Bronchial epithelial cell (primary cell): ENCODE results near the genes RHBDD3, THOC5 and NF2.

GRCh38 chr22:27990645-27991761 is 71.9 kb upstream of the PITPNB start:
- RRBS, 2 experiments = no CpG with 5 or more reads among the region's 27 CpGs

GRCh38 chr22:28412385-28412993 is 267.2 kb downstream of the TTC28 start:
- RRBS, 2 experiments = no CpG with 5 or more reads among the region's 2 CpGs

DNA sequence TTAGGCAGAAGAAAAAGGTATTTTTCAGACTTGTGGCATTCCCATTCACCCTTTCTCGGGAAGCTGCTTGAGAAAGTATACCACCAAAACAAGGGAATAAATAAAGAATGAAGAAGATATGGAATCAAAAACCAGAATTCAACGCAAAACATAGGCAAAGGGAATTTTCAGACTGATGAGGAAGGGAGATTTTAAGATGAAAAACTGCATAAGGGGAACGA is 112.1 kb downstream of the TTC28 start:
- RRBS, 2 experiments = no CpG with 5 or more reads among the region's 3 CpGs

- RRBS, 2 experiments = no CpG with 5 or more reads among the region's 4 CpGs
Observed at GRCh38 chr22:28821498-28822023, 49.1 kb downstream of the CCDC117 start.

- RRBS, 2 experiments = no CpG with 5 or more reads among the region's 10 CpGs
Observed at GRCh38 chr22:28894308-28894905, 11.0 kb downstream of the ZNRF3 start.

GRCh38 chr22:28911685-28912694 is 28.6 kb downstream of the ZNRF3 start:
- RRBS, 2 experiments = 10 to 23% methylated on average over 2 of the region's 12 CpGs

- RRBS, 2 experiments = no CpG with 5 or more reads among the region's 9 CpGs
Observed at GRCh38 chr22:29032198-29033150, 29.2 kb downstream of the C22orf31 start.

GRCh38 chr22:29112776-29113243 is 40.0 kb downstream of the KREMEN1 start:
- RRBS, 2 experiments = no CpG with 5 or more reads among the region's 8 CpGs

DNA sequence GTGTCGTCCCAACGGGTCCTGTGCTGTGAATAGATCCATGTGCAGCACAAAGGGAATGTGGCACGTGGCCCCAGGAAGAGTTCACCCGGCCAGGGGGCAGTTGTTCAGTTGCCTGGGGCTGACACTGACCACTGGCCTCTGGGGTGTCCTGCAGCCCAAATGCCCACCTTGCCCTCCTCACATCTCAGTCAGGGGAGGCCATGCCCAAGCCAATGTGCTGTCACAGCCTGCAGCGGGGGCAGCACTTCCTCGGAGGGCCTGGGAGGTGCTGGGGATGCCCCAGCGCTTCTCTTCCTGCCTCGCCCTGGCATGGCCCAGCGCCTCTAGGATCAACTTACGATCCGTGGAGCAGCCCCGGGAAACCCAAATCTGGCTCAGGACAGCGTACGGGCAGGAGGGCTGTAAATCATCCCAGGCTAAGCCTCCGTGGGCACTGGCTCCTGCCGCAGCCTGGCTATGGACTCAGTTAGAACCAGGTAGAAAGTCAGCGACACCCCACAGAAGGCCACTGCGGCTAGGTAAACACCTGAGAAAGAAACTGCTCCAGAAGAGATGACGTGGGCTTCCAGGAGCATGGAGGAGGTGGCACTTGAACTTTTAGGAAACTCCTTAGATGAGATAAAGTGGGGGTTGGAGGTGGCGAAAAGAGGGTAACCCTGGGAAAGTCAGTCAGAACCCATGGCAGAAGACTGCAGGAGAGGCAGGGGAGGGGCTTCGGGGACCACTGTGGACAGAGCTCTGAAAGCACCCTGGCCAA is 60.9 kb upstream of the EMID1 start:
- RRBS, 2 experiments = no CpG with 5 or more reads among the region's 21 CpGs

GRCh38 chr22:29154361-29154947 is 51.2 kb upstream of the EMID1 start:
- RRBS, 2 experiments = no CpG with 5 or more reads among the region's 21 CpGs

DNA sequence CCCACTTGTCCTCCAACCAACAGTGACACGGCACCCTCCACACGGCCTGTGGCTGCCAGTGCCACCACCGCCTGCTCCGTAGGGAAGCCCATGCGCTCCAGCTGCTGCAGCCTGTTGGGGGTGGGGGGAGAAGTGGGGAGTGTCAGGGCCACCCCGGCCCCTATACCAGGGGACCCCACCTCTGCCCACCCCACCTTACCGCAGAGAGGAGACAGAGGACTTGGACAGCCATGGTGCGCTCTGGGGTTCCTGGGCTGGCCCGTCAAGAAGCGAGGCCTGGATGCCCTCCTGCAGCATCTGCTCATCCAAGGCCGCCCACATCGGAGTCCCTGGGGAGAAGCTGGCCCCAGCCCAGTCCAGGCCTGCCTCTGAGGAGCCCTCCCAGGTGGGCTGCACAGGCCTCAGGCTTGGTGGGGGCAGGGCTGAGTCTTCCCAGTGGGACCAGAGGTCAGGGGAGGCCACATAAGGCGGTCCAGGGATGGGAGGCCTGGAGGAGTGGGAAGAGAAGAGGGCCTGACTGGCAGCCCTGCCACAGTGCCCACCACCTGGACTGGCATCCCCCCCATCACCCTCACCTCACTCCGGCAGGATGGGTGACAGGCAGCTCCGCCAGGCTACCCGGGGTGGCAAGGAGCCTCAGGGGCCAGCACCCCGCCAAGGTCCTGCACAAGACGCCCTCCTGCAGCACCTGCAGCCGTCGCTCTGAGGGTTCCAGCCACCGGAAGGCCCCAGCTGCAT is 7.5 kb downstream of the RHBDD3 start:
- RRBS, 2 experiments = 78 to 83% methylated on average over 5 of the region's 21 CpGs

- RRBS, 2 experiments = 1 to 2% methylated on average over 15 to 18 of the region's 80 CpGs
Observed at GRCh38 chr22:29267521-29268373, at the start of gene RHBDD3. Gene RHBDD3 (minus strand): TSS chr22:29267981.

DNA sequence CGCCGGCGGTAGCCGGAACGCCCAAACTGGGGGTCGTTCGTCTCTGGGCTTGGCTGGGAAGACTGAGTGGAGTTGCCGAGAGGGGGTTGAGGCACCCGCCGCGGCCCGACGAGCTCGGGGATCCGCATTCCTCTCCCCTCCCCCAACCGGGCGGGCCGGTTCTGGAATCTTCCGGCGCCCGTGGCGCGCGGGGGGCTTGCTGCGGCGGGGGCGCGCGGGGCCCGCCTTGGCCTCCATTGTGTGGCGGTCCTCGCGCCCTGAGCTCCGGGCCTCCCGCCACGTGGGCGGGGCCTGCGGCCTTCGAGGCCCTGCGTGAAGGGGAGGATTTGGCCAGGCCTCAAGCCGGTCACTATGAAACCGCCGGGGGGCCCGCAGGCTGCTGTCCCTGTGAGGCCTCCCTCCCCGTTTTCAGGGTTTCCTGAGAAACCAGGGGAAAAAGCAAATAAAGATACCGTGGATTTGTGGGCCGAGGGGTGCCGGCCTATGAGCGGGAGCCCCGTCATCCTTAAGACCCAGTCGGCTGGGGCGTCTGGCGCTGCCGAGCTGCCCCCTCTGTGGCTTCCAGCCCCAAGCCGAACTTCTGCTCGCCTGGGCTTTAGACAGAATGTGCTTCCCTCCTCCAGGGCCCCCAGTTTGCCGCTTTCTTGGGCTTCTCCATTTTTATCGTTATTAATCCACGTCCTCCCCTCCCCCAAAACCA is 456 bp downstream of the EWSR1 start:
- RRBS, 2 experiments = under 1 to 1% methylated on average over 18 to 20 of the region's 59 CpGs

DNA sequence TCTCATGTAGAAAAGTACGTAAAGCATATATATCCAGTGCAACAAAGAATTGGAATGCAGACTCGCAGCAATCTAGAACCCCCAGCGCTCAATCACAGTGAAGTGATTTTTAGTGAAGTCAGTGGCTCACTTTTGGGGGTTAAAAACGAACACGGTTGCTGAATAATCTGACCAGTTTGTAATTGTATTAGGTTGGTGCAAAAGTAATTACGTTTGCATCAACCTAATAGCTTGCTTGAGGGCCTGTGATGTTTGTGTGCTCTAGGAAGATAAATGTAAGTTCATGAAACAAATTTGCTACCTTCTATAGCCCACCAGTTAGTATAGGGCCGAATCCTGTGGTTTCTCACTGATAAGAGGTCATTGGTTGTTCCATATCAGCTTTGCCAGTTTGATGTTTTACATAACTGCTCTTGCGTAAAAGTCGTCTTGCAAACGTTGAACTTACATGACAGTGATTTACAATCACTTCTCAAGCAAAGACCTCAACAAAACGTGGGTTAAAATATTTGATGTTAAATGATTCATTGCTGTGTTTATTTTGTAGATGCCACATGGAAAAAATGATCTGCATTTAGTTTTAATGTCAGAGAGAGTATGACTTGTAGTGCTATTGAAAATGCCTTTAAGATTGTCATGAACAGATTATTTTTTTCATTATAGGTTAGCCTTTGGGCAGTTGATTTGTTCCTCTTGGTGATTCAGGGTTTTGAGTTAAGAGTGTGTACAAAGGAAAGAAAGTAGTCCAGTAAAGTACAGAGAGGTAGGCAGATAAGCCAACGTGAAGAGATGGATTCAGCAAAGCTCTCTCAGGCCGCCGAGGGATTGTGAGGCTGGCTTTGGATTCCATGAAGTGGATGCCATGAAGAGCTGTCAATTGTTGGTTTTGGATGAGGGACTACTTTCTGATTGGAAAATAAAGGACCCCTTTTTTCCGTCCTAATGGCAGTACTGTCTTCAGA is 2.5 kb downstream of the EWSR1 start:
- RRBS, 2 experiments = no CpG with 5 or more reads among the region's 15 CpGs

- RRBS, 2 experiments = no CpG with 5 or more reads among the region's 12 CpGs
Observed at GRCh38 chr22:29308825-29309166, 2.3 kb downstream of the GAS2L1 start.

DNA sequence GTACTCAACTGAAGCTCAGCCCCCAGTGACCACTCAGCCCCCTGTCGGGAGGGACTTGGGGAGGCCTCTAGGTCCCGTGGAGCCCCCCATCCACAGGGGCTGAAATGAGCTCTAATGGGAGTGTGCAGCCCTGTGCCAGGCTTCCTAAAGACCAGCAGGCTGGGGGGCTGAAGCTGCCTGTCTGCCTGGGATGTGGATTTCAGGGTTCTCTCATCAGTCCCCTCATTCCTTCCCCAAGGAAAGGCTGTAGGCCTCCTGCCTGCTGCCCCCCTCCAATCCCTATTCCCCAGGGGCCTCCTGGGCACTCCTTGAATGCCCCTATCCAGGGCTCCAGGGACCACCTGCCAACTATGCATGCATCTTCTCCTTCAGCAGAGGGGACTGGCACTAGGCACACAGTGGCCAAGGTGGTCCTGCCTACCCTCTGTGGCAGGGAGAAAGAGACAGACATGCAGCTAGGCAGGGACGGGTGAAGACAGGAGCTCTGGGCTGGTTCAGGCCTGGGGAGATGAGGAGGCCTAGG is 3.0 kb upstream of the RASL10A start:
- RRBS, 2 experiments = no CpG with 5 or more reads among the region's 3 CpGs

- RRBS, 2 experiments = 1 to 2% methylated on average over 7 of the region's 47 CpGs
Observed at GRCh38 chr22:29553085-29554142, at the start of gene THOC5. Gene THOC5 (minus strand): TSS chr22:29553757.

DNA sequence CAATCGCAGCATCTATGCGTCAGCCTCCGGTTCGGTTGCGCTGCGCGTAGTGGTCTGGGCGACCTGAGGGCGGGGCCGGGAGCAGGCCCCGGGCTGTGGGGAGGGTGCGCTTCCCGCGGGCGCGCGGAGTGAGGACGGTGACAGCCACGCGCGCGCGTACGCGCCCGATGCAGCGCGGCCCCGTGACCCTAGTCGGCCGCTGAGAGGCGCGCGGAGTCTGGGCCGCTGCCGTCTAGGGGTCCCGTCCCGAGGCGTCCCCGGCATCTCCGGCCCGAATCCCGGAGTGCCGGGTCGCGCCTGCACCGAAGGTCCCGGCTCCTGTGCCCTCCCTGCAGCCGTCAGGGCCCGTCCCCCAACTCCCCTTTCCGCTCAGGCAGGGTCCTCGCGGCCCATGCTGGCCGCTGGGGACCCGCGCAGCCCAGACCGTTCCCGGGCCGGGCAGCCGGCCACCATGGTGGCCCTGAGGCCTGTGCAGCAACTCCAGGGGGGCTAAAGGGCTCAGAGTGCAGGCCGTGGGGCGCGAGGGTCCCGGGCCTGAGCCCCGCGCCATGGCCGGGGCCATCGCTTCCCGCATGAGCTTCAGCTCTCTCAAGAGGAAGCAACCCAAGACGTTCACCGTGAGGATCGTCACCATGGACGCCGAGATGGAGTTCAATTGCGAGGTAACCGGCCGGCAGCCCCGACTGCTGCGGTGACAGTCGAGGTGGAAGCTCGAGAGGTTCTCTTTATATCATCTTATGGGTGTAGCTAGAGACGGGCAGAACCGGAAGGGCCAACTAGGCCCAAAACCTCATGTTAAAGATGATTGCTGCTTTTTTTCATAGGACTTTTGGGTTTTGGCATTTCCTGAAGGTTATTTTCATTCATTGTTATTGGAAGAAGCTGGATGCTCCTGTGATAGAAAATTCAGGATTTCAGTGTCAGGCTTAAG is at the start of gene NF2:
Gene NF2 (plus strand): TSS at position 183 of the 931 bp plus-strand sequence.
- RRBS, 2 experiments = under 1 to 2% methylated on average over 17 to 20 of the region's 83 CpGs

DNA sequence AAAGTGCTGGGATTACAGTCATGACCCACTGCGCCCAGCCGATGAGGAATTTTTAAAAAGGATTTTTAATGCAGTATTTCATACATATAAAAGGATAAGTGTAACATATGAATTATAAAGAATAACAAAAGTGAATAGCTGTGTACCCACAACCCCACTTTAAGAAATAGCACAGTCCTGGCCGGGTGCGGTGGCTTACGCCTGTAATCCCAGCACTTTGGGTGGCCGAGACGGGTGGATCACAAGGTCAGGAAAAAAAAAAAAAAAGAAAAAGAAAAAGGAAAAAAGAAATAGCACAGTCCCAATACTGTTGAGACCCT is 54.3 kb upstream of the CABP7 start:
- RRBS, 2 experiments = no CpG with 5 or more reads among the region's 7 CpGs

GRCh38 chr22:29784983-29785277 is 17.8 kb downstream of the UQCR10 start:
- RRBS, 2 experiments = no CpG with 5 or more reads among the region's 5 CpGs